Thoracic aorta (tissue), 1 donor: ENCODE measurements around a stretch of chr2.

DNA sequence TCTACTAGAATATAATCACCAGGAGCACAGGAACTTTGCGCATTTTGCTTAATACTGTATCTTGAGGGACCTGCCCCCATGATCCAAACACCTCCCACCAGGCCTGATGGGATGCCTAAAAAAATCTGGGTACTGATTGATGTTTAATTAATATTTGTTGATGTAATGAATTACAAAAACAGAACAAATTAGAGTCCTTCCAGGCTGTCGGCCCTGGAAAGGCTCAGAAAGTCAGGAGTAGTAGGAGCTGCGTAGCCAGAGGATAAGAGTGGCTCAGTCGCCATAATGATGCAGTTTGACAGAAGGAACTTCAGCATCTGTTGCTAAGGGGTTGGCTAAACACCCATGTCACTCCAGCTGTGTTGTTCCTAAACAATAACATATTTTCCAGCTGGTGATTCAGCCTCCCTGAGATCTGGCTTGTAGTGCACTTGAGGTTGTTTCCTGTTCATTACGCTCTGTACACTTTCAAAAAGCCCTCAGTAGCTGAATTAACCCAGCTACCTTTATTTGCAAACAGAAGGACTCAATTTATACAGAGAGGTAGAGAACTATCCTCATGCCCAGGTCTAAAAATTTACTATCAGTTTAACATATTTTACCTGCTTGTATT lies 39.8 kb upstream of the EPAS1 start:
- RAMPAGE, long total RNA = no peak

GRCh38 chr2:46277260-46277655 lies 19.9 kb upstream of the EPAS1 start:
- RAMPAGE, long total RNA = no peak

GRCh38 chr2:46381848-46382243 lies 84.6 kb downstream of the EPAS1 start:
- RAMPAGE, long total RNA = start-site peak on the plus strand at chr2:46382082-46382086, 71 reads

GRCh38 chr2:46452541-46452749 lies 89.8 kb upstream of the RHOQ start:
- RAMPAGE, long total RNA = no peak

- RAMPAGE, long total RNA = no peak
Measured at GRCh38 chr2:46559684-46560320, 17.4 kb upstream of the ATP6V1E2 start.

- RAMPAGE, long total RNA = no peak
Measured at GRCh38 chr2:46568998-46569902, 26.9 kb upstream of the ATP6V1E2 start.

DNA sequence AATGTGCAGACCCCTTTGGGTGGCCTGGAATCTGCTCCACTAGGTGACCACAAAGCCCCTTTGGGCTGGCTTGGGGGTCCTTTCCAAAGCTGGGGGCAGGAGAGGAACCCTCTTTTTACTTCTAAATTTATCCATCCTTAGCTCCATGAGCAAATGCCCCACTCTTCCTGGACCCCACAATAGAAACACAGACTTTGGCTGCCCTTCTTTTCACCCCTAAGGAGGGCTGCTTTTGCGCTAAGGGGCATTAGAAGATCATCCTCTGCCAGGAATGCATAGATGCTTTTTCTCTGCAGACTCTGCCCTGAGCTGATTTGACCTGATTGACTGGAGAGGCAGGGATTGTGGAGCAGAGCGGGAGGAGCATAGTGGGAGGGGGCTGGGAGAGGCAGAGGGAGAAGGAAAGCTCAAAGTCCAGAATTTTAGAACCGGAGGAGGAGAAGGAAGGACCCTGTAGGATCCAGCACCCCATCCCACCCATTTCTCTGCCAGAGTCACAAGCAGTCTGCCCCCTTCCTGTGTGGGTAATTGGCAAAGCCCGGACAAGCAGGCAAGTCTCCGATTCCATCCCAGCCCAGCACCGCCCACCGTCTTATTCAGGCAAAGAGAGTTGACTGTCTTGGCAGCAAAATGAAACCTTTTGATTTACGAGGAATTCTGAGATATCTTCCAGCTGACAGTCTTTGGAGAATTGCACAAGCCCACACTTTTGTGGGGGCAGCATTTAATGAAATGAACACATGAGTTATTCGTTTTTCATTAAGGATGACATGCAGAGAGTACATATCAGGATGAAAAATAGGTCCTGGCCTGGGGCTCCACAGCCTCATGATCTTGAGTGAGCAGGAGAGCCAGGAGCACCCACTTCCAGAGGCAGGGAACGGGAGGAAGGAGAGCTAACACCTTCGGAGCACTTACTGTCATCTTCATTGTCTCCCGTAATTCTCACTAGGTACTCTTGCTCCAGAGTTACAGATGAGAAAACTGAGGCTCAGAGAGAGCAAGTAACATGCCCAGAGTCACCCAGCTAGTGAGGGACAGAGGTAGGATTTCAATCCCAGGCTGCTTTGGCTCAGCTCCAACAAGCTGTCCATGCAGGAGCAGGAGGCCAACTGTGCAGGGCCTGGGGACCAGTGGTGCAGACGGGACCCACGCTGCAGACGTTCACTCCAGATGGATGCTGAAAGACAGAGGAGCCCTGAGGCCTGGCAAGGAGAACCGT lies 103.1 kb downstream of the MCFD2 start:
- RAMPAGE, long total RNA = no peak

- RAMPAGE, long total RNA = no peak
Measured at GRCh38 chr2:46818336-46818734, 97.3 kb downstream of the MCFD2 start.

- RAMPAGE, long total RNA = no peak
Measured at GRCh38 chr2:46866792-46867287, 48.8 kb downstream of the MCFD2 start.

DNA sequence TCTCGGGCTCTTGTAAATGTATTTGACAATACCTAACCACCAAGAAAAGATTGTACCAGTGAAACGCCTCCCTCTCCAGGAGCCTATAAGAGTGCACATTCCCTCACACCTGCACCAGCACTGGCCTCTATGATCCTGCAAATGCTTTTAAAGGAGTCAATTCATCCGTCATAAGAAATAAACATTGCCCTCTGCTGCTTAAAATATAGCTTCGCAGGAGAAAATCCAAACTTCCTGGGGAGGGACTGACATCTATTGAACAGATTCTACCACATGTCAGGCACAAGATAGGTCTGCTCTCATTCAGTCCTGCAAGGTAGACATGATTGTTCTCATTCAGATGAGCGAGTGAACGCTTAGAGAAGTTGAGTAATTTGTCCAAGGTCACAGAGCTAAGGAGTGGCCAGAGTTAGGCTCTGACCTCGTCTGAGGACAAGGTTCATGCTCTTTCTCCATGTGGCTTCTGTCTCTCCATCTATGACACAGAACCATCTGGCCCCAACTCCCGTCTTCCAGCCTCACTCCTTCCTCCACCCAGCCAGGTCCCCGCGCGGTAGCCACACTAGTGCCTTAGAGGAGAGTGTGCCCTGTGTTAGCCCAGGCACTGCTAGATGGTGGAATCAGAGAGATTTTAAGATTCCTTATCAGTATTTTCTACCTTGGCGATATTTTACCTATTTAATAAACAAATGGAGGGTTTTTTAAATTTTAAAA lies 38.7 kb downstream of the MCFD2 start:
- RAMPAGE, long total RNA = no peak

- RAMPAGE, long total RNA = no peak
Measured at GRCh38 chr2:46898973-46899362, 16.6 kb downstream of the MCFD2 start.

DNA sequence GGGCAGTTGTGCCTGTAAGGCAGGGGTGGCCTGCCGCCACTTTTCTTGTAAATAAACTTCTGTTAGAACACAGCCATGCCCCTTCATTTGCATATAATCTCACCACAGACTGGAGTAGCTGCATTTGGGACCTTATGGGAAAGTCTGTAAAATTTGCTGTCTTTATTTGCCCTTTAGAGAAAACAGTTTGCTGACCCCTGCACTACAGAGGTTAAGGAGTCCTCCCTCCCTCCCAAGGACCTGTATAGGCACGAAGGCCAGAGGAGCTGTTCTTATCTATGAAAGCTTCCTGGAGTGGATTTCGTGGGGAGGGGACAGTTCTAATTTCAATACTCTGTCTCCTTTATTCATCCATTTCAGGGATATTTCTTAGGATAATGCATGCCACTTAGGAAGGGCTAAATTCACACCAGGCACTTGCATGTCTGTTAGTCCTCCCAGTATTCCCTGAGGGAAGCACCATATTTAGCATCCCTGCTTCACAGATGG lies 42.6 kb downstream of the TTC7A start:
- RAMPAGE, long total RNA = no peak

GRCh38 chr2:47033314-47033945 lies 92.4 kb downstream of the TTC7A start:
- RAMPAGE, long total RNA = no peak

DNA sequence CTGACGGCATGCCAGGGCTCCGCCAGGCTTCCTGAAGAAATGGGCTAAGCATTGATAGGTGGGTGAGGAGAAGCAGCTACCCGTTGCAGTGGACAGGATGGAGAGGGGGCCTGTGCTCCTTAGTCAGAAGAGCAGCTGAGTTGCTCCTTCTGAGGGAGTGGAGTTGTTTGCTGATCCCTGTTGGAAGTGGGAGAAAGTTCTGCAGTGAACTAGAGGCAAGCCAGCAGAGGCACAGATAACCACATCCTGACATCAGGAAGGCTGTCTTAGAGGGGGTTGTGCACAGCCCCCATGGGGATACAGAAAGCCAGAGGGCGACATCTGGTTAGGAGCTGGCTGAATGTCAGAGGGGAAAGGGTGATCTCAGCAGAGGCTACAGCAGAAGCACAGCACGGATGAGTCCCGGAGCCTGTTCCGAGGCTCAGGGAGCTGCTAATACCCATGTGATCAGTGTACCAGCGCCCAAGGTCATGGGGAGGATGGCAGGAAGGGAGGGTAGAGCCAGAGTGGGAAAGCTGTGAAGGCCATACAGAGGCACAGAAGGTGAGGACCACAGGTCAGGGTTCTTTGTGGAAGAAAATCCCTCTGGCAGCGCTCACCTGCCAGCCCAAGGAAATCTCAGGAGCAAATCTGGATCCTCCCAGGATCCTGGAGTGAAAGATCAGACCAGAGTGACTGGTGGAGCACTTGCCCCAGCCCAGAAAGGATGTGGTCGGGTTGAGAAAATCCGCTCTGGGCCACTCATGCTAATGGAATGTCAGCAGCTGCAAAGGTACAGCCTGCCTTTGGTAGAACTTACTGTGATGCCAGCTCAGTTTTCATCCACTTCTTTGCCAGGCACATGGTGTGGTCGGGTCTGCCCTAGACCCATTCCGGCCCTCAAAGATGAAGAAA lies 102.3 kb downstream of the TTC7A start:
- RAMPAGE, long total RNA = no peak

GRCh38 chr2:47270006-47270211 lies 93.6 kb upstream of the CALM2 start:
- RAMPAGE, long total RNA = no peak

DNA sequence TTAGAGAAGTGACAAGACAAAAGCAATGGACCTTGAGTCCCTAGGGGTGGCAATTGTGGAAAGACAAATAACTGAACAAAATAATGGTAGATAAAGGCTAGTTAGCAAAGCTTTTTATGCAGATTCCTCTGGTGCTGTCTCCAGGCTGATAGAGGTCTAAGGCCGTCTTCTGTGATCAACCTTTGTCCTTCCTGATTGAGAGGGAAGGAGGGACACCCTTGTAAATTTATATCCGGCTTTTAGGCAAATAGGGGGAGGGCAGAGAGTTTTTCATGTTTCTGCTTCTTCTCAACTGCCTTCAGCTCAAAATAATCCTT lies 94.9 kb upstream of the CALM2 start:
- RAMPAGE, long total RNA = no peak

DNA sequence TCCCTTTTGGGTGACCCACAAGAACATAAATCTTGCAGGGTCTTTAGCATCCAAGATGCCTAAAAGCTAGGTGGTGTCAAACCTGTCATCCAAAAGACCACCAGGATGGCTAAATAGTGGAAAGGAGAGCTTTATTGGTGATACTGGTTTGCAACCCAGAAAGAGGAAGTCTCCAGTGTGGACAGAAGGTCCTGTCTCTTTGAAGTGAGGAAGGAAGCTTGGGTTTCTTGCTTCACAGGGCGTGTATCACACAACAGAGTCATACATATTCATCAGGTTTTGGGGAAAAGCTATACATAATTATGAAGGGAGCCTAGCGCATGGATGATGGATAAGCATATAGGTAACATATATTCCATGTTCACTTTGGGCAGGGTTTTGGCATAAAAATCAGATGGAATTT lies 68.5 kb upstream of the EPCAM start:
- RAMPAGE, long total RNA = no peak

GRCh38 chr2:47336550-47337465 lies 32.3 kb upstream of the EPCAM start:
- RAMPAGE, long total RNA = no peak

GRCh38 chr2:47344778-47345881 lies 24.0 kb upstream of the EPCAM start:
- RAMPAGE, long total RNA = no peak

DNA sequence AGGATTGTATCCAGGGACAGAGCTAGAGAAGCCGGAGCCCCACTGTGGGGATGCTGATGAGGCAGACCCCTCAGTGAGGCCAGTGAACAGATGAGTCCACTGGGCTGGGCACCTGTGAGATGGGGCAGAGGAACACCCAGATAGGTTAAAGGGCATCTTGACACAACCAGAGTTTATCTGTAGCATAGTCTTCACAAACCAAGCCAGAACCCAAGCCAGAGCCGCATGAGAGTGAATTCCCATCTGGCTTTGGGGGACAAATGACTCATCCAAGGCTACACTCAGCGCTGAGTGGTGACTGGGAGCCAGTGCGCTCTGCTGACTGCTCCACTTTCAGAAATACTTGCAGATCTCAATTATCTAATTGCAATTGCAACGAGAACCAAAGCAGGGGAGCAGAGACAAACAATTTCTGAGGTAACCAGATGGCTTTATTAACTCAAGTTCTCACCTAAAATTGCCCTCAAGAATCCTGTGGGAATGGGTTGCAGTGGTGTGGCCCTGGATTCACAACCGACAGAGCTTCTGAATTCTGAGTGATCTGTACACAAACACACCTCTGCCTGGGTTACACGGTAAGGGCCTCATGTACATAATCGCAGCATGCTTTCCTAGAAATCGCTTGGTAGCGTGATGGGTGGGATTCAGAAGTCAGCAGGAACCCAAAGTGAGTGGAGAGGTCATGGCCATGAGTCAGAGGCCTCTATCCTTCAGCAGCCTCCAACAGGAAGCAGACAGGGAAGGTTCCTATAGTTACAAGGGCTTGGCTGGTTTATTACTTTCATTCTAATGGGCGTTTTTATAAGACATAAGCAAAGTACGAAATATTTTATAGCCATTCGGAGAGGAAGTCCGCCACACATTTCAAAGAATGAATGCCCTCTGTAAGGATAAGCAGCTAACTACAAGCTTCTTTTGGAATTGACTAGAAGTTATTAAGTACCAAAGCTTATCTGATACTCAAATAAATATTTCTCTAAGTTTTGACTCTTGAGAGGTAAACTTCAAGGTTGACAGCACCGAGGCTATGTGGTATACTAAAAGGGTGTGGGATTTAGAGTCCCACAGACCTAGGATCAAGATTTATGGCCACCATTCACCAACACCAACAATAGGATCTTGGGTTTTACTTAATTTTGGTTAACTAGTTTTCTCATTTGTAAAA lies 14.7 kb upstream of the EPCAM start:
- RAMPAGE, long total RNA = no peak